Sciatic nerve (tissue), 1 donor: ENCODE results near the genes JHY, SCN3B, OR10G8 and ESAM.

DNA sequence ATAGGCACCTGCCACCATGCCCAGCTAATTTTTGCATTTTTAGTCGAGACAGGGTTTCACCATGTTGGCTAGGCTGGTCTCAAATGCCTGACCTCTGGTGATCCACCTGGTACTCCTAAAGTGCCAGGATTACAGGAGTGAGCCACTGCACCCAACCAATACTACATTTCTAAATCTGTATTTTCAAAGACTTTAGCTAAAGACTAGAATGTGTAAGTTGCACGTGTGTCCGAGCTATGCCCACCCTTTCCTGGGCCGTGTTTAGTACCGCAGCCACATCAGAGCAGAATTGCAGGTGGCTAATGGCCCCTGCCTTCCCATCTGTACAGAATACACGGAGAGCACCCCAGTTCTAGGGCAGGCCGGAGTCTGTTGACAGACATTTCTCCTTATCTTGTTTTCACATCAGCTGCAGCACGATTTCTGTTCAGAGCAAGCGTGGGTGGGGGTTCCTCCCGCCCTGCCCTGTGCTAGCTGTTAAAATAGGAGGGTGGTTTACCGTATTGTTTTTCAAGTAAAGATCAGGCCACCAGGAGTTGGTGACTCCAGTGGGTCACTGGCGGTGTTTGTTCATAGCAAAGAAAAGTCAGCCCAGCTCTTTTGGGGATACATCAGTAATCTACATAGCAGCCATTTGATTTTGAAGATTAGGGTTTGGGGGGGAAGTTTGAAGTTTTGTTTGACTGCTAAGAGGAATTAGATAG is 41.1 kb downstream of the UBASH3B start:
- PRO-cap = no peak

- PRO-cap = no peak
These were observed 58.9 kb downstream of the UBASH3B start for GRCh38 chr11:122714410-122714853.

DNA sequence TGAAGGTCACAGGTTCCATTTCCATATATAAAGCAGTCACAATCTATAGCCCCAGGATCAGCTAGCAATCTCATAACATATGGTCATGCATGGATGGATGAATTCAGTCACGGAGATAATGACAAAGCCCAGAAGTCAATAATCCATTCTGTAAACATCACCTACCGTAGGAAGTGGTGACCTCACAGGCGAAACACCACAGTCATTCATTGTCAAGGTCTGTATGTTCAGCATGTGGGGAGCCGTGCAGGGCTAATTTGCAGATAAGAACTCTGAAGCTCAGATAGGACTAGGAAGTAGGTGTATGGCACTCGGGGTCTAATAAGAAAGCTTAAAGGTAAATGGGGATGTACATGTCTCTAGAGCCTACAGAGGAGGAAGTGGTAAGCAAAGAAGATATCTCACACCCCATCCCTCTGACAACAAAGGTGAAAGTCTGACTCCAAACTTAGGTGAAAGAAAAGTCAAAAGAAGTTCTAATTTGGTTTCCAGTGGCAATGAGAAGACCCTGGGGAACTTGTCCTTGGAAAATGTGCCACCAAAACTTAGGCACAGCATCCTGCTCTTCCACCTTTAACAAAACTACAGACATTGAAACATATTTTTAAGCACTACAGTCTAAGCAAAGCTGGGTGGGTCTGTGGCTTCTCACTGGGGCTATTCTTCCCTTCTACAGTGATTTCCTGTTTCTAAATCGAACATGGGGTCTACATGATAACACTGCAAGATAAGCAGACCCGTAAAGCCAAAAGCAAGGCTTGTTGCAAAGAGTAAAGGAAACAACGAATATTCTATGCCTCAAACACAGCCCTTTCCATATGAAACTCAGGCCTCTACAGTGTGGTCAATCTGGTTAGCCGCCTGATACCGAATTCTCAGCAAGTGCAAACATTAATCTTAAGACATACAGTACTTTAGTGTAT is 5.2 kb downstream of the CRTAM start:
- PRO-cap = no peak

- PRO-cap = no peak
These were observed 20.4 kb upstream of the JHY start for GRCh38 chr11:122862091-122862568.

DNA sequence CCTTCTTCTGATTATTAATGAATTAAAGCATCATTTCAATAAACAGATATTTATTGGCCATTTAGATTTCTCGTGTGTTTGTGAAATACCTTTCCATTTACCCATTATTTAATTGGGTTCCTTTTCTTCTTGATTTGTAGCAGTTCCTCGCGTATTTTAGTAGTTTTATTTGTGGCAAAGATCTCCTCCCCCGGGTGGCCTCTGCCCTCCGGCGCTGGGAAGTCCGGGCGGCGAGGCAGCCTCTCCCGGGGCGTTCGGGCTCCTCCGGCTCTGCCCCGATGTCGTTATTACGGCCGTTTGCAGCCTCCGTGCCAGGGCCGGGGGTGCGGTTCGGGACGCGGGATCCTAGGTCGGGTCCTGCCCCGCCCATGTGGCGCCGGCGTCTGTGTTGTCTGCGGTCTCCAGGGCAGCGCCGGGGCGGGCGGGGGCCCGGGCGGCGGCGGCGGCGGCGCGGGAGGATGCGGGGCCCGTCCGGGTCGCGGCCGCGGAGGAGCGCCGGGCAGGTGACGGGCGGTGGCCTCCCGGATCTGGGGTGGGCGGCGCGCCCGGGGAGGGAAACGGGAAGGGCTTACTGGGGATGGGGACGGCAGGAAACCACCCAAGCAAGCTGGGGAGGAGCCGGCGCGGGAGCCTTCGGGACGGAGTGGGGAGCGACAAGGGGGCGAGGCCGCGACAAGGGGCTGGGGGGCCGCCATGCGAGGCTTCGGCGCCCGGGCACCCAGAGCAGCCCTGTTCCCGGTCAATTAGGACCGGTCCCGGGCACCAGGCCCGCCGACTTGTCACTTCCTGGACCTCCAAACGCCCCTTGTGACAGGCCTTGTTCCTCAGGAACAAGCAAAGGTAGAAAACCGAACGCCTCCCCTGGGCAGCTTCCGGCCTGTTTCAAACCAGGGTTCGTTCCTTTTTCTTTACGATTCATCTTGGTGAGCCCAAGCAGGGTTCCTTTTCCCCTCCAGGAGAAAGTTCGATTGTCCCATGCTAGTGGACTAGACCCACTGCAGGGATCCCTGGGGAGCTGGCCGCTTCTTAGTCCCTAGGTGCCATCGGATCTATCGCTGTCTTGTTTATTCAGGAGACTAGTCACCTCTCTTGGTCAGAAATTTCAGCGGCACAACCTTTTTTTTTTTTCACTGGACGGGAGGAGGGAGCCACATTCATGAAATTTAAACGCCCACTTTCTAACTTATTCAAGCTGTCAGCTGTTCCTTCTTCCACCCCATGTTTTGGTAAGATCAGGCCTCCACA is at the start of gene JHY:
Gene JHY, plus strand, starts transcription at position 290 of the 1,245 bp plus-strand sequence.
- PRO-cap = unidirectional peak, plus-strand start at position 226 of the sequence; bidirectional peak, plus-strand start at position 432 of the sequence, minus-strand start at position 272 of the sequence; unidirectional peak, minus-strand start at position 1,051 of the sequence

DNA sequence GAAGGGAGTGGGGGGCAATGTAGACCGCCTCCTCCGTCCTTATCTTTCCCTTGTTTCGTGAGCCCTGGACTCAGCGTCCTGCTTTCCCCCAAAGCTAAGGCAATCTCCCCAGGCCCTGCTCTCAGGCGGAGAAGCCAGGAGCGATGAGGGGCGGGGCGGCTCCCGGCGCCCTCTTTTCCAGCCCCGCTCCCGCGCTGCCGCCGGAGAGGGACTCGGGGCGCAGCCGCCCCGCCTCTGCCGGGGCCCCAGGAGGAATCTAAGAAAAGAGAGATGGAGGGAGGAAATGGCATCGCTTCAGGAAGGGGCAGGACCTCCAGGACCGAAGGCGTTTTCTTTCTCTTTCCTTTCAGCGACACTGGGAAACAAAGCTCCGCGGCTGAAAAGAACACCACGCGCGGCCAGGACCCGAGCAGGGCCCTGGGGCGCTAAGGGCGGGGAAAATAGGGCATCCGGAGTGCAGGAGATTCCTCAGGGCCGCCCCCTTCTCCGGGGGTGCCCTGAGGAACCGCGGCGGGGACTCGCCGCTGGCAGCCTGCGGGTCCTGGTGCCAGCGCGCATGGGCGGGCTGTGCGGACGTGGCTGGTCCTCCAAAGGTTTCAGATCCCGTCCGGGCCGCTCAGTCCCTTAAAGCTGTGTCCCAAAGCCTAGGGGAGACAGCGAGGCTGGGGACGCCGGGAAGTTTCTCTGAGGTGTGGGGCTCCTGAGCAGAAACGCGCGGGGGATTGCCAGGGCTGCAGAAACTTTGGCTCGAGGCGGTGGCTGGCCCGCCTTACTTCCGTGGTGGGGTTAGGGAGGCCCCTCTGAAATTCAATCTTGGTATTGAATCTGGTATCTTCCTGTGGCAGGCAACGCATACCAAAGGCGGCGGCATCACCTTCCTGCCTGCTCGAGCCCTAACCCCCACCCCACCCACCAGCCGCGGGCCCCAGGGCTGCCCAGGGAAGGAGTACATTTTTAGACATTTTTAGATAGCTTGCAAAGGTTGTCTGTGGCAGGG is 2.8 kb upstream of the BSX start:
- PRO-cap = no peak

GRCh38 chr11:123083244-123084119 is 21.5 kb upstream of the HSPA8 start:
- PRO-cap = no peak

DNA sequence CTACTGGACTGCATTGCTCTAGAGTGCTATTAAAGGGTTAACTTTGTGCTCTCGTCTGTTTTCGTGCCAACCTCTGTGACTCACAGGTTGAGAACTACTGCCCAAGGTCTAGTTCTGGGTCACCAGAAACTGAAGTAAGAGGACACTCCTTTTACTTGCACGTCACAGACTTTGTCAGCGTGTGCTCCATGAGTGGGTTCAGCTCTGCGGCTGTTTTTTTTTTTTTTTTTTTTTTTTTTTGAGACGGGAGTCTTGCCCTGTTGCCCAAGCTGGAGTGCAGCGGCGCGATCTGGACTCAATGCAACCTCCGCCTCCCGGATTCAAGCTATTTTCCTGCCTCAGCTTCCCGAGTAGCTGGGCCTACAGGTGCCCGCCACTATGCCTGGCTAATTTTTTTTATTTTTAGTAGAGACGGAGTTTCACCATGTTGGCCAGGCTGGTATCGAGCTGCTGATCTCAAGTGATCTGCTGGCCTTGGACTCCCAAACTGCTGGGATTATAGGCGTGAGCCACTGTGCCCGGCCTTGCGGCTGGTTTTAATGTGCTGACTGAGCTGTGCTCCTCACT is 49.7 kb downstream of the CLMP start:
- PRO-cap = no peak

- PRO-cap = bidirectional peak, plus-strand start at chr11:123195806, minus-strand start at chr11:123195773; unidirectional peak, minus-strand start at chr11:123195879
These were observed 900 bp upstream of the CLMP start for GRCh38 chr11:123195638-123196658.

- PRO-cap = no peak
These were observed 31.0 kb downstream of the GRAMD1B start for GRCh38 chr11:123461096-123461518.

DNA sequence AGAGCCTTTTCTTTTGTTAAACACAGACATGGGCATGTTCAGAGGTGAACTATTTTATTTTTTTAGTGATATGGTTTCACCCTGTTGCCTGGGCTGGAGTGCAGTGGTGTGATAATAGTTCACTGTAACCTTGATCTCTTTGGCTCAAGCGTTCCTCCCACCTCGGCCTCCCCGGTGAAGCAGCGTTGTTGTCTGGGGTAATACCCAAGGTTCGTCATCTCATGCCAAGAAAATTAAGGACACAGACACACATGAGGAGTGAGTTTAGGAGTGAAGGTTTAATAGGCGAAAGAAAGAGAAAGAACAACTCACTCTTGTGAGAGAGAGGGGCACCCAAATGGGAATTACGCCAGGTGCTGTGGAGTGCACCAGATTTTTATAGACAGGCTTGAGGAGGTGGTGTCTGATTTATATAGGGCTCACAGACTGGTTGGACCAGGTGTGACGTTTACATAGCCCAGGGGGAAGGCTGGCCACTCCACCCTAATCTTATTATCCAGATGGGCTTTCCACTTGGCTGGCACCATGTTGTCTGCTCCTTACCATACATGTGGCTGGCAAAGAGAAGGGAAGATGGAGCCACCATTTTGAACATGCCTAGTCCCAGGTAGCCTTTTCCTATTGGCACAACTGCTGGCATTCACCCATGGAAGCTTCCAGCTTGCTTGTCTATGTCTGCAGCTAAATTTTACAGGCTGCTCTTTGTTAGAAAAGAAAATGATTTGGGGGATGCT is 42.4 kb downstream of the GRAMD1B start:
- PRO-cap = no peak

DNA sequence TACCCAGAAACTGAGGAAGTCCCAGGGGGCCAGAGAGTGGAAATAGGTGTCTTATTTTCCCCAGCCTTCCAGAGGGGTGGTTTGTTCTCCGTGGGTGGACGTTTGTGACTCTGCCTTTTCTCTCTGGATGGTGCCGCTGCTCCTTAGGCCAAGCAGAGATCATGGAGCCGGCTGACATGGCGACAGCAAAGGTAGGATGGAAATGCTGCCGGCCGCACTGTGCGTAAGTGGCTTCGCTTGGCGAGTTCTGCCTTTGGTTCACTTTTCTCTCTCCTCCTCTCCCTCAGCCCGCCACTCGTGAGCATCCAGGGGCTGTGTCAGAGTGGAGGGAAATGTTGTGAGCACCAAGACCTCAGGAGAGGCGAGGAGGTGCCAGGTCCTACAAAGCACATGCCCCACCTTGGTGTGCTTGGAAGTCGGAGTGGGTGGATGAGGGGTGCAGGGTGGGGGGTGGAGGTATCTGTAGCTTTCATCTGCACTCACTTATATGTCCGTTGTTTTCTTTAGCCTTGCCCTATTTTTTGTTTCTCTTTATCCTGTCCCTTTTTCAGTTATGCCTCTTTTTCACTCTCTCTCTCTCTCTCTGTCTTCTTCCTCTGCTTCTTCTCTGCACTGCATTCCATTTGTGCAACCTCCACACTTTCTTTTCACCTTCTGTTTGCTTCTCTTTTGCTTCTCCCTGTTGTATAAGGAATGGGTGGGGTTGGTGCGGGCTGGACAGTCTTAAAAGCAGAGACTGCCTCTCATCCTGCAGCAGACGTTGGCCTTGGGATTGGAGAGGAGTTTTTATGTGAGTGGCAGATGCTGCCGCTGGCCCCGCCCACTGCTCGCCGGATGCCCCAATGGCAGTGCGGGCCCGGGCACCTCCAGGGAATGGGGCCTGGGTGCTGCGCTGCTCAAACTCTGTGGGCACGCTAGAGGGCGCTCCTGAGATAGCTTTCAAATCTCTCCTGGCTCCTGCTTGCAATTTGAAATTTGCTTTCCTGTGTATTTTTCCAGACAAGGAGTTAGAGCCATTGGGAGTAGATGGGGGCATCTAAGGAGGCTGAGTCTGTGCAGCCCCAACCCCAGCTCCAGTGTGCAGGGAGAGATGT is 80.8 kb downstream of the GRAMD1B start:
- PRO-cap = unidirectional peak, minus-strand start at position 762 of the sequence

DNA sequence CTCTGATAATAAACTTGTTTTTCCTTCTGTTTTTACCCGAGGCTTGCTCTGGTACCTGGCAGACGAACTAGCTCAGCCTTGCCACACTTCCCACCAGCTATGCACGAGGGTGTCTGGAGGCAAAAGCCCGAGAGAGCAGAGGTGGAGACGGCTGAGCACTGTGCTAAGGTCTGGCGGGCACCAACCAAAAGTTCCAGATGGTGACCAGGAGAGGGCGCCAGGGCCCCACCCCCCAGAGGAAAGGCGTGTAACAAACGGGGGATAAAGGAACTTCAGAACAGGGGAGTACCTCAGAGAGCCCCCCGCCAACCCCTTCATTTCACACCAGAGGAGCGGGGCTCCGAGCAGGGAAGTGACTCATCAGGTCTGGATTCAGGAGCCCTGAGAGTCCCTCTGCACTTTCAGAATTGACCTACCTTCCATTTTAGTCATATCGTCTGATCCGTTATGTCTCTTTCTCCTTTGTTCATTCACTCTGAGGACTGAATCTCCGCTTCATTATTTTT is 13.4 kb downstream of the SCN3B start:
- PRO-cap = no peak

GRCh38 chr11:123653766-123655235 is at the start of gene SCN3B:
Gene SCN3B, minus strand, starts transcription at chr11:123654624.
- PRO-cap = bidirectional peak, plus-strand start at chr11:123654763, minus-strand start at chr11:123654649

DNA sequence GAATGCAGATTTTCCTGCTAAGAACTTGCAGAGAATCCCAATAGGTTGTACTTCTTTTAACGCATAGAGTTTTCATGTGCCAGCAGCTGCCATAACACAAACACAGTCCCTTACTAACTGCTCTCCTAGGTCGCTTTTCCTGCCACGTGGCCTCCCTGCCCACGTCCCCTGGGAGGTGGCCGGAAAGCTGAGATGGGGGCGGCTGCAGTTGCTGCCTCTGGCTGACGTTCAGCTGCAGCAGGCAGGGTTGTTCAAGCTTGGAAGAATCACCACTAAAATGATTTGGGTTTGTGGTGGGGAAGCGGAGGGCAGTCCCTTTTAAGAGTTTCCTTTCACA is 39.3 kb downstream of the ZNF202 start:
- PRO-cap = no peak

GRCh38 chr11:124026495-124026892 is at the start of gene OR10G8:
Gene OR10G8, plus strand, starts transcription at chr11:124026798.
- PRO-cap = no peak

DNA sequence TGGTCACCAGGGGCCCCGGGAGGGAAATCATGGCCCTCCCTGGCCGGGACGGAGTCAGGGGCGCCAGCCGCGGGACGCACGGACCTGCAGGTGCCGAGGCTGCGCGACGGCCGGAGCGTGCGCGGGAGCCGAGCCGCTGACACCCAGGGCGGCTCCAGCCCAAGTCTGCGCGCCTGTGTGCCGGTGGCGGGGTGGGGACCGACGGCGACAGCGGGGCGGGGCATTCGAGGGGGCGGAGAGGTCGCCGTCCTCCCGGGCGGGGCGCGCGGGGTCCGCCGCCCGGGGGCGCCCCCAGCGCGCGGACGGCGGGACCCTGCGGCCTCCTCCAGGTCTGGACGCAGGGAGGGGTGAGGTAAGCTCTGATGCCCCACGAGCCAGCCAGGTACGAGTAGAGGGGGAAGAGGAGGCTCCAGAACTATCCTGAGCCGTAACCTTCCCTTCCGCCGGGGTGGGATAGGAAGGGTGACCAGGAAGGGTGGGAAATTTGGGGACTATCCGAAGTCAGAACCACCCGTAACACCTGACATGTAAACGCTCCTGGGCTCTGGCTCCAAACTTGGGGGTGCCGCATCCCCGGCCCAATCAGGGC is at the start of gene ESAM:
Gene ESAM, minus strand, starts transcription at position 167 of the 589 bp plus-strand sequence.
- PRO-cap = bidirectional peak, plus-strand start at position 227 of the sequence, minus-strand start at position 167 of the sequence

- PRO-cap = no peak
These were observed 12.2 kb downstream of the ROBO3 start for GRCh38 chr11:124877131-124878182.

DNA sequence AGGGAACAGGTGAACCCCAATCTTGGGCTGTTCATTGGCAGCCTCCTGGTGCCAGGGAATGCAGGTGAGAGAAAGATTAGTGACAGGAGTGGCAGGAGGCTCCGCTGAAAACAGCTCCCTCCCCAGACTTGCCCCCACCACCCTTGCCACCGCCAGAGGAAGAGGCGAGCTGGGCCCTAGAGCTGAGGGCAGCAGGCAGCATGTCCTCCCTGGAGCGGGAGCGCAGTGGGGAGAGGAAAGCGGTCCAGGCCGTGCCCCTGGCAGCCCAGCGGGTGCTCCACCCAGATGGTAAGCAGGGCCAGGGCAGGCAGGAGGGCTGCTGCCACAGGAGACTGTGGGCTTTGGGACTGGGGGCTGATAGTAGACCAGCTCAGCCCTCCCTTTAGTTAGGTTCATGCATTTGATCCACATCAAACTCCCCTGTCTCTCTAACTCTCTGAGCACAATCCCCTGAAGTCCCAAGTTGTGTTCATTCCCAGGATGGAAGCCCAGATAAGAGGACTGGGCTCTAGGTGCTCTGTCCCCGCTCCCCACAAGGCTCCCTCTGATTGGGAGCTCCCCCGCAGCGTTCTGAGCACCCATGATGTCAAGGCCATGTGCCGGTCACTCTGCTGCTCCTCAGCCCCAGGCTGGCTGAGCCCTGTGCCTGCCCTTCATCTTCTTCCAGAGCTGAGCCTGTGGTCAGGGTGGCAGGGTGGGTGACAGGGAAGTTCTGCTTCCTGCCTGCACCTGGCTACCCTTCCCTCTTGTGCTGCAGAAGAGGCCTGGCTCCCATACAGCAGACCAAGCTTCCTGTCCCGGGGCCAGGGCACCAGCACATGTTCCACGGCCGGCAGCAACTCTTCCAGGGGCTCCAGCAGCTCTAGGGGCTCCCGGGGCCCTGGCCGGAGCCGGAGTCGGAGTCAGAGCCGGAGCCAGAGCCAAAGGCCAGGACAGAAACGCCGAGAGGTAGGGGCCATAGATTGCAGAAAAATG is 14.7 kb downstream of the ROBO3 start:
- PRO-cap = no peak

DNA sequence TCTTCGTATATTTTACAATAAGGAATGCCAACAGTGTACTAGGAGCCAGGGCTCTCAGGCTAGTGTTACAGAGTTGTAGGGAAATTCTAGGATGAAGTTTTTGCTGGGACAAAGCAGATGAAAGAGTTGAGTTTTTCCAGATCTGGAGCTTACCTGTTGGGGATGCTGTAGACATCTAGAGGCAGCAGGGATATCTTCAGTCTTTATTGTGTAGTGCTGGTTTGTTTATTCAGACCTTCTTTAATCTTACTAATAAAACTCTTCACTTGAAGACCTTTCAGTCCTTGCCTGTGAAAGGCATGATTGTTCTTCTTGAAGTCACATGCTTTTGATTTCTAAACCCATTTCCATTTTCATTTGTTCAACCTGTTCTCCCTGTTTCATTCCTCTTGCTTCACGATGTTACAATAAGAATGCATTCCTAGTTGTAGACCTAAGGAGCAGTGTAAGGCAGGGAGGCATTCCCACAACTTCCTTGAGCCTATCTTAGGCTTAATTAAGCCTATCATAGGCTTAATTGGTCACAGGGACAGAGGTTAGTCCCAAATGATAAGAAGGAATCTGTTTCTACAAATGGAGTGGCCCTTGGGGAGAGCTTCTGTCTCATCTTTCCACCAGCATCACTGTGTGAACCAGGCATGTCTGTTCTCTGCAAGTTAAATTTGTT is 7.8 kb upstream of the SLC37A2 start:
- PRO-cap = no peak